GM23338 (cell line): ENCODE results near the genes CRYBB2 and ASPHD2.

- PRO-cap = no peak
- RAMPAGE, long total RNA = no peak
These were observed at the start of gene CRYBB2 for GRCh38 chr22:25219537-25219891. TSS of gene CRYBB2 (plus strand) at chr22:25219639.

DNA sequence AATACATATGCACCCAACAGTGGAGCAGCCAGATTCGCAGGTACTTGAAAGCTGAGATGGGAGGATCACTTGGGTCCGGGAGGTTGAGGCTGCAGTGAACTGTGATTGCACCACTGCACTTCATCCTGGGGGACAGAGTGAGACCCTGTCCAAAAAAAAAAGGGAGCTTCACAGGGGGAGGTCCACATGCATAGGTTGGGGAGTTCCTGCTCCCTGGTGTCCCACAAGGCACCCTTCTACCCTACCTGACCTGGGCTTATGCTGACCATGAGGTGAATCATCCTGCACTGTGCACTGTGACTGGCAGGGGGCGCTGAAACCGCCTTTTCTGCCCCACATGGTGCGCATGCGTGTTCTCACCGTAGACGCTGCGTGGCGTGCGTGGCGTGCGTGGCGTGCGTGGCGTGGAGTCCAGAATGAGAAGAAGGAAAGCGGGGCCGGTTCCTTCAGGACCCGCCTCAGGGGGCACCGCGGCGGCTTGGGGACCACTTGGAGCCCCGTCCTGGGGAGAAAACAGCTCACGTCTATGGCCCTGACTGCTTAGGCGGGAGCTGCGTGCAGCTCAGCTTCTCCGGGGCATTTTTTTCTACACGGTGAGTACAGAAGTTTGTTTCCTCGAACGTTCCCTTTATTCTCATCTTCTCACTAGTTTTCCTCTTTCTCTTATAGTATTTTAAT, 116.6 kb upstream of the GRK3 start:
- PRO-cap = bidirectional peak, plus-strand start at position 364 of the sequence, minus-strand start at position 225 of the sequence
- RAMPAGE, long total RNA = no peak

- PRO-cap = no peak
- RAMPAGE, long total RNA = no peak
These were observed 25.2 kb upstream of the GRK3 start for GRCh38 chr22:25539238-25539694.

DNA sequence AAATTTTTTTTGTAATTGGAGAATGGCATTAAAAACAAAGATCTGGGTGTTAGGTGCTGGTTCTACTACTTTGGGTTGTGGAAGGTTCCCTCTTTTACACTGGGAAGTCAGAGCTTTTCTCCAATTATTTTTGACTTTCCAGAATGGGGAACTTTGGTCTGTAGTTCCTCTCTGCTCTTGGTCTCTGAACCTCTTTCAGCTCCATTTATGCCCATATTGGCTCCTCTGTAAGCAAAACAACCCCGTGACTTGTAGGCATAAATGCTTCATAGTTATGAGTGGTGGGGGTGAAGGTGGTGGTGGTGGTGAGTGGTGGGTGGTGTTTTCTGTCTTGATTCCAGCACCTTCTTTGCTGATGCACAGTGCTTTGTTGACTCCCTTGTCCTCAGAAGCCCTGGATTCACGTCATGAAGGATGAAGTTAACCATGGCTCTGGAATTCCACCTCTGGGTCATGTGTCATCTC, 24.3 kb upstream of the GRK3 start:
- PRO-cap = no peak
- RAMPAGE, long total RNA = no peak

GRCh38 chr22:25727390-25728425, 14.3 kb upstream of the MYO18B start:
- PRO-cap = no peak
- RAMPAGE, long total RNA = no peak

DNA sequence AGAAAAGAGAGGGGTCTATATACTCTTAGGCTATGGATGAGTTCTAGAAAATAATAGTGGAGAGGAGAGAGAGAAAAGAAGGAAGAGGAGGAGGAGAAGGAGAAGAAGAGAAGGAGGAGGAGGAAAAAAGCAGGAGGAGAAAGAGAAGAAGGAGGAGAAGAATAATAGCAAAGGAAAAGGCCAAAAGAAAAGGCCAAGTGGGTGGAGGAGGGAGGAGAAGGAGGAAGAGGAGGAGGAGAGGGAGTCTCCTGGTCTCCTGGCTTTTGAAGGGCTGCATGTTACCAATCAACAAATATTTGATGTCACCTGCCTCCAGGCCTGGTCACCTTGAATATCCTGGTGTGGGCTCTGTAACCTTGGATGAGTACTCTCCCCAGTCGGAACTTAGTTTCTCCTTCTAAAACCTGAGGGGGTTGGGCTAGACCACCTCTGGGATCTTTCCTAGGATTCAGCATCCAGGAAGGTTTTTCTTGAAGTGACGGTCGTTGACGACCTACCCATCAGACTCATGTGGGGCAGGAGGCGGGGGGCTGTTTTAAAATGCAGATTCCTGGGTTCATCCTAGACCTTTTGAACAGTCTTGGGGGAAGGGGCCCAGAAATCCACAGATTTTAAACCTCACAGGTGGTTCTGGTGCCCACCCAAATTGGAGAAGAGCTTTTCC, 1.5 kb downstream of the MYO18B start:
- PRO-cap = no peak
- RAMPAGE, long total RNA = no peak

DNA sequence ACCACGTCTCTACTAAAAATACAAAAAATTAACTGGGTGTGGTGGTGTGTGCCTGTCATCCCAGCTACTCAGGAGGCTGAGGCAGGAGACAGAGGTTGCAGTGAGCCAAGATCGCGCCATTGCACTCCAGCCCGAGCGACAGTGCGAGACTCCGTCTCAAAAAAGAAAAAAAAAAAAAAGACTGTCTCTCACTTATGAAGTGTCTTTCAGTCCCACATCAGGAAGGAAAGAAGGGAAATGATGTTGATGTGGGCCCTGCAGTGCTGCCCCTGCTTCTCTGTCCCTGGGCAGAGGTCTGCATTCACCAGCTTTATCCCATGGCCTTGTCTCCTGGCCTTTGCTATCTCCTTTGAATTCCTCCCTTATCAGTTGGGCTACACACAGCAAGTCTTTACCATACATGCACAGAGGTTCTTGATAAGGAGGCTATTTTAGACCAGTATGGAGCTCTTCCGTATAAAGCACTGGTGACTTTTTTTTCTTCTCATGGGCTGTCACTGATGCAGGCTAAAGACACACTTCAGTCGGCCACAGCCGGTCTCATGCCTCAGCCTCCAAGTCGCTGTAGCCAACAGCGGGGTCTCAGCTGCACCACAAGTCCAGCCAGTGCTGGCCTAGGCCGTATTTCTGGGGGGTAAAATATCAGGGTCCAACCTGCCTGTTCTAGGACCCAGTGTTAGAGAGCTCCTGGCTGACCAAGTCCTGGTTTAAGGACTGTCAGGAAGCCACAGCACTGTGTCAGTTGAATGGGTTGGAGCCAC, 20.1 kb downstream of the MYO18B start:
- PRO-cap = no peak
- RAMPAGE, long total RNA = no peak

DNA sequence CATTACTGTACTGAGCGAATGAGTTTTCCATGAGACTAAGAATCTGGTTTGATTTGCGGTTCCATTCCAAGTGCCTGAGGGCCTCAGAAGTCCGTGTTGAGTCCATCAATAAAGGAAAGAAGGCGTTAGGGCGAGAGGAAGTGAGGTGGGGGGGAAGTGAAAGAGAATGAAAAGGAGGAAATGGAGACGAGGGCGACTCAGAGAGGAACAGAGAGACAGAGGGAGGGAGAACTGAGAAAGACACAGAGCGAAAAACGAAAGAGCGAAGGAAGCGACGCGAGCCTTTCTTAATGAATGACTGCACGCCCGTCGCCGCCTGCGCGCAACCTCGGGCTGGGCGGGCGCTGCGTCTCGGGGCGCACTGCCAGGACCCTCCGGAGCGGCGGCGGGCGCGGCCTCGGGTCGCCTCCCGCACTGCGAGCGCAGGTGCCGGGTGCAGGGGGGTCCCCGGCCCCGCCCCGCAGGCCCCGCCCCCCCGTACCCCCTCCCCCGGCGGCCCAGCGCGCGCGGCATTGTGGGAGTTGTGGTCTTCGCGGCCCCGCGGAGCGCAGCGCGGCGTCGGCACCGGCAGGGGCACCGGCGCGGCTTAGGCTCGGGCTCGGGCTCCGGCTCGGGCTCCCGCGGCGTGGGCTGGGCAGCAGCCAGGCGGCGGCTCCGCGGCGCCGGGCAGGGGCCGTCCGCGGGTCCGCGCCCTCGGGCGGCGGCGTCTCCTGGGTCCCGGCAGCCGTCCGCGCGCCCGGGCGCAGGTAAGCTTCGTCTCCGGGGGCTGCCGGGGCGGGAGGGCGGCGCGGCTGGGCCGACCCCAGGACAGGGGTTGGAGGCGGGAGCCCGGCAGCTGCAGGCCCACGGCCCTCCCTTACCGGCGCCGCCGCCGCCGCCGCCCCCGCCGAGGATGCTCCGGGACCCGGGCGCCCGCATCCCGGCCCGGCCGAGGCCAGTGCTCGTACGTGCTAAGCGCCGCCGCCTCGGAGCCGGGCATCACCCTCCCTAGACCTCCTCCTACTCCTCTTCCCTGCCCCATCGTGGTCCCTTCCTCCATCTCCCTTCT, at the start of gene ASPHD2:
ASPHD2 (plus strand) TSS at position 520 of the 1,048 bp plus-strand sequence.
- PRO-cap = bidirectional peak, plus-strand start at position 645 of the sequence, minus-strand start at position 416 of the sequence; bidirectional peak, plus-strand start at position 805 of the sequence, minus-strand start at position 787 of the sequence
- RAMPAGE, long total RNA = no peak

DNA sequence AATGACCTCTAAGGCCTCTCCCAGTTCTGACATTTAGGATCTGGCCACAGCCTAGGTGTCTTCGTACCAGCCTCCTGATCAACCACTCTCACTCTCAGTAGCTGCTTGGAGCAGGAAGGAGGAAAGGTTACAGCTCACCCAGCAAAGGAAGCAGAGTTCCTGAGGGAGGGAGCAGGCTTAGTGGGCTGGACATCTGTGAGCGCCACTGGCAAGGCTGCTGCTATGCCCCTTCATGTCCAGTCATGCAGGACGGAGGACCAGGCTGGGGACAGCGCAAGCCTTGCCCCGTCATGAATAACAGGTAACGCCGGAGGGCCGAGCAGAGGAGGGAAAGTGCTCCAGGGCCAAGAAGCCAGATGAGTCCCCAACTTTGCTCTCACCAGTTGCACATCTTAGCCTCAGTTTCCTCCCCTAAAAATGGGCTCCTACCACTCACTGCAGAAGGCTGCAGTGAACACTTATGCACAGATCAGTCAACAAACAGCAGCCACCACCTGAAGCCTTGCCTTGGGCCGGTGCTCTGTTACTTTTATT, 25.7 kb downstream of the TPST2 start:
- PRO-cap = no peak
- RAMPAGE, long total RNA = no peak

DNA sequence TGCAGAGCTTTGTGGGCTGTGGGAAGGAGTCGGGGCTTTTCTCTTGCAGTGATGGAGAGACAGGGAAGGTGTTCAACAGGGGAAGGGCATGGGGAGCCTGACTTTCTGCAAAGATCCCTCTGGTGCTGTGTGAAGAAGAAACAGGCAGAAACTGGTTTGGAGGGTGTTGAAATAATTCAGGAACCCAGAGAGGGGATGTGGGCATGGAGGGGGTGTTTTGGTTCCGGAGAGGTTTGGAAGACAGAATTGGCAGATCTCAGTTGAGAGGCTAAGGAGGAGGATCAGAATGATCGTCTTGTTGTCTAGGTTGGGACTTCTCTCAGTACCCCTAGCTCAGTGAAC, 2.7 kb upstream of the TPST2 start:
- PRO-cap = no peak
- RAMPAGE, long total RNA = no peak

- PRO-cap = no peak
- RAMPAGE, long total RNA = no peak
These were observed 213.0 kb downstream of the CRYBA4 start for GRCh38 chr22:26834665-26835260.

GRCh38 chr22:26840285-26840894, 218.6 kb downstream of the CRYBA4 start:
- PRO-cap = no peak
- RAMPAGE, long total RNA = no peak

DNA sequence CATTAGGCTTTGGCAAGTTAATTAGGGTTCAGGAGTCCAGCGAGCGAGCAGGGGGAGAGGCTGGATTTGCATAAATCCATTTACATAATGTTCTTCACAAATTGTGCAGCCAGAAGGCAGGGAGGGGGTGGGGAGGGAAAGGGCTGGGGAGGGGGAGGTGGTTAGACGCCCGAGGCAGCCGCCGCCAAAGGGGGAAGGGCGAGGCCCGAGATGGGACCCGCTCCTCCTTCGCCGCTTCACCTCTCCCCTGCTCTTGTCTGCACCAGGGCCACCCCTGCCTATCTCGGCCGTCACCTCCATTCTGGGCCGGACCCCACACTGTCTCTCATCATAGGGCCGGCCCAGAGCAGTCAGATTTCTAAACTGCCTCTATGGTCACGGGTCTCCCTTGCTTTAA, 281.7 kb downstream of the CRYBA4 start:
- PRO-cap = no peak
- RAMPAGE, long total RNA = no peak

DNA sequence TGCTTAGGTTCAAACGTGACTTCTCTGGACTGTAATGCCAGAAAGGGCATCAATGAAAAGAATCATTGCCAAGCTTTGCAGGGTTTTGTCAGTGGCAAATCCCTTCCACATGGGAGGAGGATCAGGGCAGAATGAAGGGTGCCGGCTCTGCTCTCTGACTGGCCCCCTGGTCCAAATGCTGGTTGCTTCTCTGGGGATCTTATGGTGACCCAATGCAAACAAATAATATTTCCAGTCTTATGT, 454.4 kb downstream of the CRYBA4 start:
- PRO-cap = no peak
- RAMPAGE, long total RNA = no peak

DNA sequence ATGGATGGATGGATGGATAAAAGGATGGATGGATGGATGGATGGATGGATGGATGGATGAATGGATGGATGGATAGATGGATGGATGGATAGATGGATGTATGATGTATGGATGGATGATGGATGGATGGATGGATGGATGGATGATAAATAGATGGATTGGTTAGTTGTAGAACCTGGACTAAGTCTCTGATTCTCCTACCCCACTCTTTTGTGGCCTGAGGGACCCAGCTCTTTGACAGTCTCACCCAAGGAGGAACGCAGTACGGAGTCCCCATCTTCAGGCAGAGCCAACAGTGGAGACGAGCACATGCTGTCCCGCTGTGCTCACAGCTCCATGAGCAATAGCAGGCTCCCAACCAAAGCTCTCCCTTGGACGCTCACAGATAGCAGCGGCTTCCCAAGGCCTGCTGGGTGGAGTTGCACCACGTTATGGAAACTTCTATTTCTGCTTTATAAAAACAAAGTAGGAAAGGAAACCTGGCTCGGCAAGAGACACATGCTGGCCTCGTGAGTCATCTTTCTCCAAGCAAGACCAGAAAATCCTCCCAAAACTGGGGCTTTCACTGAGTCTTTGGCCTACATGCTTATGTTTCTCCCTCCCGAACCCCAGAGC, 483.7 kb downstream of the CRYBA4 start:
- PRO-cap = no peak
- RAMPAGE, long total RNA = no peak

- PRO-cap = no peak
- RAMPAGE, long total RNA = no peak
These were observed 402.3 kb downstream of the MN1 start for GRCh38 chr22:27399195-27399691.

- PRO-cap = no peak
- RAMPAGE, long total RNA = no peak
These were observed 160.5 kb downstream of the MN1 start for GRCh38 chr22:27641010-27641599.

- PRO-cap = bidirectional peak, plus-strand start at chr22:27744279, minus-strand start at chr22:27744334; bidirectional peak, plus-strand start at chr22:27744491, minus-strand start at chr22:27744402
- RAMPAGE, long total RNA = no peak
These were observed 57.4 kb downstream of the MN1 start for GRCh38 chr22:27744029-27744703.

DNA sequence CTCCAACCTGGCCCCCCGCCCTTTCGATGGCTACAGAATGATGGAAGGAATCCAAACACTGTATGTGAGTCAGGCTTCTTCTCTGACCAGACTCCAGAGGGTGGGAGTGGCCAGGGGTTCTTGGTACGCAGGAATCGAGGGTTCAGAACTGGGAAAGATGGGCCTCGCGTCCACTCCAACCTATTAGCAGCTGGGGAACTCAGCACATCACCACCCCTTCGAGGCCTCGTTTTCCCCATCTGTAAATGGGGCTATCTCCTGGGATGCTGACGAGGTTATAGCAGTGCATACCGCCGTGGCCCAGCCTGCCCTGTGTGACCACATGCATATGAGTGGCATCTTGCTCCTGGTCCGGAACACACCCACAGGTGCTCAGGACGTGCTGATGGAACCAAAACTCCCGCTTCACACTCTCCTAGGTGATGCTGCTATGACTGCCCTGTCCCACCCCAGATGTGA, 26.3 kb downstream of the MN1 start:
- PRO-cap = no peak
- RAMPAGE, long total RNA = no peak

- PRO-cap = no peak
- RAMPAGE, long total RNA = no peak
These were observed 1.0 kb downstream of the MN1 start for GRCh38 chr22:27800159-27801273.